Vagina (tissue), 1 donor: ENCODE measurements around the genes POU4F1 and SLITRK6.

GRCh38 chr13:77013194-77013915 is 13.6 kb downstream of the FBXL3 start:
- PRO-cap = no peak
- RAMPAGE, long total RNA = no peak

DNA sequence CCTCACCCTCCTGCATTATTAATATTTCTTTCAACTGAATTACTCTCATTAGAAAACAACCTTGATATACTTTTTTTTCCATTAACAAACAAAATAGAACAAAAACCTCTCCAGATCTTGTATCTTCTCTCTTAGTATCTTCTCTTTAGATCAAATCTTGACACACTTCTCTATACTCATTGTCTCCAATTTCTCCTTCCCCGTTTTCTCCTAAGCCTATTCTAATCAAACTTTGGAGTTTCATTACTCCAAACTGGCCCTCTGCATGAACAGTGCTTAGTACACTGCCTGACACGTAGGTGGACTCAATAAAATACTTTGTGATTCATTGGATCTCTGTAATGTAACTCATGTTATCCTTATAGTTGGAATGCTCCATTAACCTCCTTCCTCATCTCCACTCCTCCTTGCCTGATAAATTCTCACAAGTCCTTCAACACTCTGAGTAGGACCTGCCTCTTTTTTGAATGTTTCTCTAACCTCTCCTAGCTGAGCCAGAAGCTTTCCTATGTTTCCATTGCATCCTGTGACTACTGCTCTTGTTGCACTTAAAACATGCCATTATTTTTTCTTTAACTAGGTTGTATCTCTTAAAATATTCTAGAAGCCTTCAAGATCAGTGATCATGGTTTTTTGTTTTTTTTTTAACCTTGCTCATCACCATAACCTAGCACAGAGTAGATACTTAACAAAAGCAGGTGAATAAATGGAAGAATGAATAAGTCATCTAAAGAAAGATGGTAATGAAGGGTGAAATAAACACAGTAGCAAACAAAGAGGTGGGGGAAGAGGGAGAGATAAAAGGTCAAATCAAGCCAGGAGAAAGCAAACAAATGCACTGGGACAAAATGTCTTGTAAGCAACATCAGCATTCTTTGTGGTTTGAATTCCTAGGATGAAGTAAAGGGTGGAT is 86.1 kb upstream of the FBXL3 start:
- PRO-cap = no peak
- RAMPAGE, long total RNA = start-site peak on the minus strand centred at position 292 of the sequence, 139 bp wide, 22 reads; start-site peak on the minus strand centred at position 600 of the sequence, 209 bp wide, 57 reads

DNA sequence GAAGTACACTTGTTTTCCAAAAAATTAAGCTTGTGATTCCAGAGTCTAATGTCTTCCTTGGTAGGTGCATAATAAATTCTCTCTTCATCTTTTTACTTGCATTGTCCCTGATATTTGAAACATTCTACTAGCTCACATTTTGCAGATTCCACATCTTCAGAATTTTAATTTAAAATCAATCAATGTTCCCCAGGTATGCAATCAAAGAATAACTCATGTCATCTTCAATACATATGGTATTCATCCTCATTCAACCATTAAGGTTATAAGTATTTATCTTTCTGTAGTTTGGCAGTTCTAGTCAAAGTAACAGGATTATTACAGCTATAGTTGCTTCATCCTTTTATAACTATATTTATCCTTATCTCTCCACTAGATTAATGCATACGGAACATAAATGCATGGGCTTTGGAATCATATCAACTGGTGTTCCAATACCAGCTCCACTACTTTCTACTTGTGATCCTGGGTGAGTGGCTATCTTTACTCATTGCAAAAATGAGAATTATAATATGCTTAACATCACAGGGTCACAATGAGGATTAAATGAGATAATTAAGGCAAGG is 105.9 kb upstream of the FBXL3 start:
- PRO-cap = no peak
- RAMPAGE, long total RNA = start-site peak on the minus strand centred at position 265 of the sequence, 310 bp wide, 31 reads

DNA sequence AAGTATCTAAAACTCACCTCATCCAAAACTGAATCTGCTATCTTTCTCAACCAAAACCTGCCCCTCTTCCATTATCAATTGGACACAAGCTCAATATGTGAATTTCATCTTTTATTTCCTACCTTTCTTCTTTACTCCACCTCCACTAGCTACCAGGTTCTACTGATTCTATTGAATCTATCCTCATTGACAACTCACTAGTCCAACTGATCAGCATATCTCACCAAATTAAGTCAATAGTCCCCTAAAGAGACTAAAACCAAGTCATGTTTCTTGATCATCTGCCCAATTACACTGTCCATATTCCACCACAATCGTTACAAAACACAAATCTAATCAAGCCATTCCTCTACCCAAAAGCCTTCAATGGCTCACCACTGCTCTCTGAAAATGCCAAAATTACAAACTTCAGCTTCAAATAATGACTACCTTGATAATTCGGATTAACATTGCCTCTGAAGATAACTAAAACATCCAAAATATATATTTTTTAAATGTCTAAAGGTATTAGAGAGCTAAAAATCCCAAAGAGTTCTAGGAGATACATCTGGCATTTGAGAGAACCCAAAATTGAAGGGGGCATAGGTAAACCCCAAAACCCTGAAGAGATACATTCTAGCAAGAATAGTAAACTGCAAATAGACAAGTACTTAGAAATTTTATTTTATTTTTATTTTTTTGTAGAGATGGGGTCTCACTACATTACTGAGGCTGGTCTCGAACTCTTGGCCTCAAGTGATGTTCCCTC is 122.9 kb upstream of the FBXL3 start:
- PRO-cap = no peak
- RAMPAGE, long total RNA = start-site peak on the minus strand centred at position 300 of the sequence, 131 bp wide, 24 reads; start-site peak on the minus strand centred at position 521 of the sequence, 121 bp wide, 24 reads

- PRO-cap = no peak
- RAMPAGE, long total RNA = no peak
Measured at GRCh38 chr13:77157881-77158242, 130.9 kb upstream of the FBXL3 start.

DNA sequence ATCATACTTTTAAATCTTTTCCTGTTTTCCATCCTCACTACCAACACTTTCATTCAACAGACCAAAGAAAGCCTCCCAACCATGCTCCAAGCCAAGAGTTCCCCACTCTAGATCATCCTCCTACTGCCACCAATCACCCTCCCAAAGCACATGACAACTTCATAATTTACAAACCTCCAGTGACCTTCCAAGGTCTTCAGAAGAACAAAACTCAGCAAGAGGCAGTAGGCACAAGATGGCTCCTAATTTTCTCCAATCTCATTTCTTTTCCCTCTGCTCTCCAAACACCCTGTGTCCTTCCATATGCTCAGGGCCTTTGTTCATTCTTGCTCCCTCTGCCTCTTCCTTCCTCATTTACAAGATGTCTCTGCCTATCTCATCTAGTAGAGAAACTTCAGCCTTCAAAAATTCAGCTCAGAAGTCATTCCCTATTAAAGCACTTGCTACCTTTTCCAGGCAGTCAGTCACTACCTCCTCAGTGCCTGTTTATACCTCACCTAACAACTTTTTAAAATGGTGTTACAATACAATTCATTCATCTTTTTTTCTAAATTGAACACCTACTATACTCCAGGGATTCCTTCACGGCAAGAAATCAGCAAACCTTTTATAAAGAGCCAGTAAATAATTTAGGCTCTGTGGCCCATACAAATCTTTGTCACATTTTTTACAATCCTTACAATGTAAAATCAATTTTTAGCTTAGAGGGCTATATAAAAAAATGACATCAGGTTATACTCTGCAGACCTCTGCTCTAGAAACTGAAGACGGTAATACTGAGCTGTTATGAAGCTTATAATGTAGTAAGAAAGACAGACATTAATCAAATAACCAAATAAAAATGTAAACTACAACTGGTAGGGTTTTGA is 75.1 kb downstream of the MYCBP2 start:
- PRO-cap = no peak
- RAMPAGE, long total RNA = start-site peak on the minus strand centred at position 394 of the sequence, 73 bp wide, 19 reads

- PRO-cap = no peak
- RAMPAGE, long total RNA = no peak
Measured at GRCh38 chr13:77699367-77699616, 1.8 kb downstream of the SLAIN1 start.

- PRO-cap = no peak
- RAMPAGE, long total RNA = no peak
Measured at GRCh38 chr13:78544515-78545088, 58.8 kb downstream of the POU4F1 start.

DNA sequence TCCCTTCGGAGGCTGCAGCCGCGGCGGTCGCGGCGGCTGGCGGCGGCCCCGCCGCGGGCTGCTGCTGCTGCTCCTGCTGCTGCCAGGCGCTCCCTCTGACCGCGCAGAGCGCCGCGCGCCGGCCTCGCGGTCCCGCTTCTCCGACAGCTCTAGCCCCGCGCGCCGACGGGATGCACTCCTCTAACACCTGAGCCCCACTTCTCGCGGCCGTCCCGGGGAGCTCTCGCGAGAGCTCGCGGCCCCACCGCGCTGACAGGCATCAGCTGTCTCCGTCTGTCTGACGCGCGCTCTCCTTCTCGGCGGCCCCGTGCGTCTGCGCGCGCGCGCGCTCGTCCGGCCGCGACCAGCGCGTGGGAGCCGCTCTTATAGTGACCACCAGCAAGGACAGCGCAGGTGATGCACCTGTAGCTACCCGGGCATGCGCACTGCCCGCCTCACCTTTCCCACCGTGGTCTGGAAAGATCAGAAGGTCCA is at the start of gene POU4F1:
POU4F1 (minus strand) TSS at position 151 of the 474 bp plus-strand sequence.
- PRO-cap = no peak
- RAMPAGE, long total RNA = no peak

DNA sequence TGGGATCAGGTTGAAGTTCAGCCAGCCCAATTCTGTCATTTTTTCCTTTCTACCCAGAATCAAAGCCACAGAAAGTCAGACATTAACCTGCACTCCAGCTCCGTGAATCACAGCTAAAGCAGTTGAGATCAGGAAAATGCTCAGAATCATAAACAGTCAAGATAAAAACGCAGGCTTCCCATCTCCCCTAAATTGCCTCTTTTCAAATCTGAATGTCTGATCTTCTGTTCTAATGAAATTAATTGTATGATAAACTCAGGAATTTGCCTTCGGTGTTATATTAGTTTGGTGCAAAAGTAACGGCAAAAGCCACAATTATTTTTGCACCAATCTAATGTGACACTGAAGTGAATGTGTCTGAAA is 208.9 kb upstream of the OBI1 start:
- PRO-cap = no peak
- RAMPAGE, long total RNA = no peak

DNA sequence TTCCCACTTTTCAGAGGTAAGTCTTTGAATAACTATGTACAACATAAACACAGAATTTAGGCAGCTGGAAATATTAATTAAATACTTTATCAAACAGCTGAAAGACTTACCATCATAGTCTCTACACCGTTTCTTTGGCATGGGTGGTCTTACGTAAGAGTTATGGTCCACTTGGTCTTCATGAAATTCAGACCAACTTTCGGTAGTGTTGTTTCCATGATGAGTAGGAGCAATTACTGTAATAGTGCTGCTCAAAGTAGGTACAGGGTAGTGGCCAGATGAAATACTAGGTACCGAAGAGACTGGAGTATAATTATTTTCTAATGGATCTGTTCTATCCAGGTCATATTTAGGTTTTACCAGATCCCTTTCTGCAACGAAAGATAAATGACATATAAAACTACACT is 37.4 kb downstream of the RBM26 start:
- PRO-cap = no peak
- RAMPAGE, long total RNA = no peak

- PRO-cap = no peak
- RAMPAGE, long total RNA = start-site peak on the minus strand at chr13:79402566-79402873, 23 reads
Measured at GRCh38 chr13:79402400-79403463, 3.3 kb downstream of the RBM26 start.

GRCh38 chr13:79483035-79483517 is 2.1 kb downstream of the NDFIP2 start:
- PRO-cap = no peak
- RAMPAGE, long total RNA = no peak

DNA sequence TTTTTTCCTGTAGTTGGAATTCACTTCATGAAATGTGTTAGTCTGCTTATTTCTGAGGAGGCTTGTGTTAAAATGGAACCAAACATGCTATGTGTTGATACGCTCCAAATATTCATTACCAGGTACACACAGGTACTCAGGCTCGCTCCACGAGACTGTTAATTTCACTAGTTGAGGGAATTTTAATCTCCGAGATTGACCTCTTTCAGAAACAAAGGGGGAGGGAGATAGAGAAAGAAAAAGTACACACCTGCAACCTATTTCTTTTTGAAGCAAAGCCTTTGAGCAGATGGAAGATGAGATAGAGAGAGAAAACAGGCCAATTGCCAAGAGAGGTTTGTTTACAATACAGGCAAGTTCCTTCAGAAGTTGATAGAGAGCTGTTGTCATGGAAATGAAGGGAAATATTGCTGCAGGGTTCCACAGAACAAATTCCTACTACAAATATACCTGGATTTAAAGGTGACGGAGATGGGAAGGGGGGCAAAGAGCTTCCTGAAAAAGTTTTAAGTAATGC is 388.3 kb downstream of the NDFIP2 start:
- PRO-cap = no peak
- RAMPAGE, long total RNA = no peak

DNA sequence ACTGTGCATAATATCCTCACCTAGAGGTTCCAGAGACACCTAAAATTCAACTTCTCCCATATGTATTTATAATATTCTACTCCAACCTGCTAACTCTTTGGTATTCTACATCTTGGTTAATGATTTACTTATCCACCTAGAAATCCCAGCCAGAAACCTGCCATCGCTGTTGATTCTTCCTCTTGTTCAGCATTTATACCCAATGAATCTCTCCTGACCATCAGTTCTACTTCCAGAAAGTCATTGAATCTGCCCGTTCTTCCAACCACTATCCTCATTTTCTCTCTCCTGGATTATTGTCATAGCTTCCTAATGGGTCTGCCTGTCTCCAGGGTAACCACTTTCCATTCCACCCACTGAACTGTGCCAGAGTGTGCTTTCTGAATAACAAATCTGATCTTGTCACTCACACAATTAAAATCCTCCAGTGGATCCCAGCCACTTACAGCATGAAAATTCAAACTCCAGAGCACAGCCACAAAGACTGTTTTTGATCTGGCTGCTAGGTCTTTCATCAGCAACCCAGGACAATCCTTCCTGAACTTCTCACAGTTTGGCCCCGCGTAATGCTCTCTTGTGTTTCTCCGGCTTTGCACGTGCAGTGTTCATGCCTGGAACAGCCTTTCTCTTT is 330.6 kb downstream of the SPRY2 start:
- PRO-cap = no peak
- RAMPAGE, long total RNA = no peak

DNA sequence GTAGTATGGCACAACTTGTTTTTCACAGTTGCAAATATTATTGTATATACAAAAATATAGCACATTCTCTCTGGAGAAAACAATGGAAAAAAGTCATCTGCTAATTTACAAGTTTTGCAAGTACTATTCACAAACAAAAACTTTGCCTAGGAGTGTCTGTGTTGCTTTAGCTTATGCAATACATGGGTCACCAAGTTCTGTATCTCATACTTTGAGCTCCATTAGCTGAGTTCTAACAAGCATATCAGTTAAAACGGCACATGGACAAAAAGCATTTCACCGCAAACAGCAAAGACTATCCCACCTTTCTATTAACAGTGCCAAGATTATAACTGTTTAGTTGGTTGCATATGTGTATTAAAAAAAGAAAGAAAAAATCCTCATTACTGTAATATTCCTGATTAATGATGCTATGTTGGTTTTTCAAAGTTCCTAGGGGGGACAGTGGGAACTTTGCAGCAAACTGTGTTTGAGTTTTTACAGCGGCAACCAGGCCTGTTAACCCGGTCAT is 4.5 kb downstream of the SPRY2 start:
- PRO-cap = no peak
- RAMPAGE, long total RNA = no peak

GRCh38 chr13:80444188-80444670 is 103.3 kb upstream of the SPRY2 start:
- PRO-cap = no peak
- RAMPAGE, long total RNA = no peak

DNA sequence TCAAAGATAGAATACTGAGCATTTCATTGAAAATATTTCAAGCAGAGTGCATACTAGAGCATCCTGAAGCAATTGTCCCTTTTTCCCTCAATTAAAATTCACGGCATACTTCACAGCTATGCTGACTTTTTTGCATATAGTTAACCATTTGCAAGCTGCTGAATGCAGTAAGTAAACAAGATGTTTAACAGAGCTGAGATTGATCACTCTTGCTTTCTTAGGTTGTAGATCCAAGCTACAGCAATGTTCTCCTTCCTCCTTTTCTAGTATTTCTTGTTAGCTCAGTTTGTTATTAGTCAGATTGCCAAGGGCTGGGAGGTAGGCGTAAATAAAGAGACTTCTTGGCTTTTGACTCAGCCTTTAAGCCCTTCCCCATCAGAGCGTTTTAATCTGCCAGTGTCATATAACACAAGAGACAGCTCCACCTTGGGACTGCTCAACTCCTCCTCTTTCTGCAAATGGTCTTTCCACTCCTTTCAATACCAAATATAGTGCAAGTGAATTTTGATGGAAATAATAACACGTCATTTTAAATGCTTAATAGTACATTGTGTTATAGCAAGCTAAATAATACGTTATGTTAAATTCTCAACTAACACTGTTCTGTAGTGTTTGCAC is at the start of gene SLITRK6:
SLITRK6 (minus strand) TSS at position 336 of the 618 bp plus-strand sequence.
- PRO-cap = no peak
- RAMPAGE, long total RNA = no peak

- PRO-cap = no peak
- RAMPAGE, long total RNA = no peak
Measured at GRCh38 chr13:86946427-86947044, 724.6 kb upstream of the SLITRK5 start.

DNA sequence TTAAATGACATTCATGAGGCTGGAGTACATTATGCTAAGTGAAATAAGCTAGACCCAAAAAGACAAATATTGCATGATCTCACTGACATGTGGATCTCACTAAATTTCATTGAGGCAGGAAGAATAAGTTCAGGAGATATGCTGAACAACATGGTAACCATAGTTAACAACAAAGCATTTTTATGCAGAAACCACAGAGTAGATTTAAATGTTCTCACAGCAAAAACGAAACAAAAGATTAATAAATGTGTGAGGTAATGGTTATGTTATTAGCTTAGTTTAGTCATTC is 765.7 kb downstream of the SLITRK5 start:
- PRO-cap = no peak
- RAMPAGE, long total RNA = no peak